Foreskin fibroblast (primary cell): ENCODE results near the gene BAG3.

- RRBS: 94% methylated on average over 22 of the region's 51 CpGs
Observed at GRCh38 chr10:119041870-119043068, 12.8 kb downstream of the NANOS1 start.

DNA sequence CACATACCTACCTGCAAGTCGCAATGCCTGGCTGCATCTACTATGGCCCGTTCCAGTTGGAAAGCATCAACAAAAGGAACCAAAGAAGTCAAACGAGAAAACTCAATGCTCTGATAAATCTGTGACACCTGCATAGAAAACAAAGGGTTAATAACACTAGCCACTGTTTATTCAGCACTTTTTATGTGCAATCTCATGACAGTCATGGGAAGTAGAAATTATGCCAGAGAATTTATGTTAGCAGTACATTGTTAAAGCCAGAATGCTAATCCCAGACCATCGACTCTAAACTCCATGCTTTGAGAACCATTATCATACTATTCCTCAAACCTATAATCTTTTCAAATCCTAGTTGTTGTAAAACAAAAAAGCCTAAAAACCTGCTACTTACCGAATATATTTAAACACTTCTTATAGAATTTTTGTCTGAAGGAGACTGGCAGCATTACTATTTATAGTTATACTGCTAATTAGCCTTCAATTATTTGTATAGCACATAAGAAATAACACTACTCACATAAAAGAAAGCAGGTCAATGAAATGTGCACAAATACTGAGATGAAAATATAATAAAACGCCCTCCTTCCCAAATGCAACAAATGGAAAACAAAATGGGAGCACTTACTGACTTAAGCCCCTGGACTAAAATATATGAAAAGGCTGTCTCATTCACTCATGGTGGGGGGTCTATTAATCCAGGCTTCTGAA lies 20.9 kb downstream of the EIF3A start:
- RRBS: no CpG with 5 or more reads among the region's 6 CpGs

- RRBS: no CpG with 5 or more reads among the region's 4 CpGs
Observed at GRCh38 chr10:119135258-119135640, 30.3 kb downstream of the SFXN4 start.

DNA sequence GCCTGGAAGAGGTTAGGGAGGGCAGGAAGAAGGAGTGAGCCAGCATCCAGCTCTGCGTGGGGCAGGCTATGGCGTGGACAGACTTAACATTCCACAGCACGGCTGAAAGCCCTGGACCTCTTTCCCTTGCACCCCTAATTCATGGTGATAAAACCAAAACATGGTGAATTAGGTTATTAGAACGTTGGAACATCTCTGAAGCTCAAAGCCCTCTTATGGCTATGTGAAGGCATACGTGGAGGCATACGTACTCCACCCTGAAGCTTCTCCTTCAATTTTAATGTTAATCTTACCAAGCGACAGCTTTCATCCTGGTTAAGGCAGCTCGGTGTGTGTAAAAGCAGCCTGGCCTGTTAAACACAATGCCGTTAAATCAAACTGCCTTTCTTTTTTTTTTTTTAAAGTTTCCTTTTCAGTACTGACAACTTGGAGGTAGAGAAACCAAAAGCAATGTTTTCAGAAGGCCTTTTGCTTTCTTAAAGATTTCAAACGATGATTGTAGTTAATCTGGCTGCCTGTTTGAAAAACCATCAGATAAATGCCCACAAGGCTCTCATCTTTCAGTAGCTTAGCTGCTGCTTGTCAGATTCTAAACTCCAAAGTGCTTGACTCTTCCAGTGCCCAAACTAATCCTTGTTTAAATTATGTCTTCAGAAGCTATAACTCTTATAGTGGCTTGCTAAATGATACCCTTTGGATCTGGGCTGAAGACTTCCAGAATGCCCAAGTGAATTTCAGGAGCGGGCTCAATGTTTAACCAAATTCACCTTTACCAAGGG lies 4.6 kb downstream of the GRK5 start:
- RRBS: no CpG with 5 or more reads among the region's 11 CpGs

DNA sequence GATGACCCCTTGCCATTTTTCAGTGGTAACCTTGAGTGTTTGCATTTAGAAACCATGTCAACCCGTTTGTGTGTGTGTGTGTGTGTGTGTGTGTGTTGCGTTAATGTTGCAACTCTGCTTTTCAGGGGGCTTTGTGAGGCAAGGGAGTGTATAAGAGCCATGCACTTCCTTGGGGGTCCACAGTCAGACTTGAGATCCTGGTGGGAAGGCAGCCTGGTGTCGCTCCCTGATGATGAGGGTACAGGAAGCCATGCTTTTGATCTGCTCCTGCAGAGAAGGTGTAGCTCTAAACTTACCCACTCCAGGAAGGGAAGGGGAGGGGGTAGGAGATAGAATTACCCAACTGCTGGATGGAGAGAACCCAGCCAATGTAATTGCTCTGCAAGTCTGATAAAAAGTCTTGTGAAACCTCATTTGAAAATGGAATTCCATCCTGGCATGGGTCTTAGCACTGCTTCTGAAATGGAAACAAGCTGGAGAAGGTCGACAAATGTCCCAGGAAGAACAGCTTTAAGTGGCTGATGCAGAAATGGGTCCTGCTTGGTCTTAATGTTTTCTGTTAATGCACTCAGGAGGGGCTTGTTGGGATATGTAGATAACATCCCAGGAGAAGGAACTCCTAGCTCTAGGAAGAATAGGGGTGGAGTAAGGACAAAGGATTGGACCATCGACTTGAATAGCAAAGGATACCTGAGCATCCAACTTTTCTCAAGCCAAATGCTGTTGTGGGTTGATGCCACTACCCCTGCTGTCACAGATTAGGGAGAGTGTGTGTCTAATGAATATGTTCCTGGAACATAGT lies 10.8 kb downstream of the GRK5 start:
- RRBS: no CpG with 5 or more reads among the region's 5 CpGs

GRCh38 chr10:119221270-119221671 lies 13.9 kb downstream of the GRK5 start:
- RRBS: no CpG with 5 or more reads among the region's 2 CpGs

DNA sequence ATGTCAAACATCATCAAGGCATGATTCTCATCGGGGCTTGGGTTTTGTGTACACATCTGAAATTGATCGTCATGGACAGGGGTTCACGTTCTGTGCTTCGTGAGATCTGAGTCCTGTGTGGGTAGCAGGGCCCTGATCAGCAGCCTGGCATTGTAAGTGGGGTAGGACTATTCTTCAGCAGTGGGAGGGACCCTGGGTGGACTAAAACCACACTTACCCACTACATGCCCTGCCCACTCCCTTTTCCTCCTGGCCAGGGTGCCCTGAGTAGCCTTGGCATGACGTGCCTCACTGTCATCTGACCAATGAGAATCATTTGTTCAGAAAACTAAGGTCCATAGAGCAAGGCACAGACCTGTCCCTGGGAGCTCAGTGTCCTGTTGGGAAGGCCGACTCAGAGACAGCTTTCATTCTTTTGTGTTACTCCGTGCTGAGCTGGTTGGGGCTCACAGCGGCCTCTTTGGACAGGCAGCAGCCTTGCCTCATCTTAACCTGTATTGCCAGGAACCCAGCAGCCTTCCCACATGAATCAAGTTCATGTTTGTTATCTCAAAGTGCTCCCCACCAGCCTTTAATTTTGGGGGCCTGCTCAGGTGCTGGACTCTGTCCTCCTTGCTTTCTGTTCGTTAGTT lies 57.3 kb downstream of the GRK5 start:
- RRBS: no CpG with 5 or more reads among the region's 9 CpGs

- RRBS: no CpG with 5 or more reads among the region's 11 CpGs
Observed at GRCh38 chr10:119284746-119285487, 77.5 kb downstream of the GRK5 start.

GRCh38 chr10:119296582-119297123 lies 89.3 kb downstream of the GRK5 start:
- RRBS: no CpG with 5 or more reads among the region's 7 CpGs

DNA sequence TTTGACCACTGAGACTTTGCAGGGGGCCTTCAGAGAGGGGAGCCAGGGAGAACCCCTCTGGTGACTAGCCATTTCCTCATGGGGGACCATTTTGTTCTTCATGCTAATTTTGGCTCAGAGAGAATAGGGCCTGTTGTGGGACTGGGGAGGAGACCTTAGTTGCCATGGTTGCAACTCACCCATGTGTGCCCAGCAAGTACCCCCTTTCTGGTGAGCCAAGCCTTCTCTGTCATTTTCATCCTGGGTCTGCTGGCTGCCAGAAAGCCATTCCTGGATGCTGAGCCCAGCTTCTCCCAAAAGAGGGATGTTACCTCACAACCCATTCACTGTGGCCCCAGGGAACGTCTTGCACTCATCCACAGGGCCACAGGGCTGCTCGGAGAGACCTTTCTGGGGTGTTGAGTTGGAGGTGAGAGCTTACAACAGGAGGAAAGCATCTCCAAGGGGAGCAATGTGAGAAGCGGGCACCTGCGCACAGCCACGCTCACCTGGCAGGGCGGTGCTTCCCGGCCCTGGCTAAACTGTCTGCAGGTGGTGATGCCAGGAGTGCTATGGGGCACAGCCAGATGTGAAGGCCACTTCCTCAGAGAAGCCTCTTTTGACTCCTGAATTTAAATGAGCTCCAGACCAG lies 121.0 kb downstream of the GRK5 start:
- RRBS: no CpG with 5 or more reads among the region's 7 CpGs

DNA sequence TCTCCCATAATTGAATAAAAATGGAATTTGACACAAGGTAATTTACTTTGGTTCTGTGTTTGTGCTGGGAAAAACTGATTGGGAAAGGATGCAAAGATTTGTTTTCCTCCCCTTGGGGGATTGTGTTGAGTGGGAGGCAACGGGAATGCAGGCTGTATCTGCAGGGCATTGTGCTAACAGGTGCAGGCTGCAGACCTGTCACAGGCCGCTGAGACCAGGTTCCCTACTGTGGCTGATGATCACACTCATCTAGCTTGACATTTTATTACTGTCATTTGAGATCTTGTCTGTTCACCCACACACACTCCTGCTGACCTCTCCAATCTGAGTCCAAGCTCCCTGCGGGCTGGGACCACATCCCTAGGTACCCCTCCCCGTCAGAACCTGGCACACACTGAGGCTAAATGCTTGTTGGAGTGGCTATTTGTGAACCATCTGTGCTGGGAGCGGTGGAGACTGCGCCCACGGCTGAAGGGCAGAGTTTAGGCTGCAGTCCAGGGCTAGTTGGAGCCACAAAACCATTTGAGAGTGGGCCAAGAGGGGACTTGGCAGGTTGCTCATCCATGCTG lies 164.6 kb downstream of the RGS10 start:
- RRBS: no CpG with 5 or more reads among the region's 7 CpGs

DNA sequence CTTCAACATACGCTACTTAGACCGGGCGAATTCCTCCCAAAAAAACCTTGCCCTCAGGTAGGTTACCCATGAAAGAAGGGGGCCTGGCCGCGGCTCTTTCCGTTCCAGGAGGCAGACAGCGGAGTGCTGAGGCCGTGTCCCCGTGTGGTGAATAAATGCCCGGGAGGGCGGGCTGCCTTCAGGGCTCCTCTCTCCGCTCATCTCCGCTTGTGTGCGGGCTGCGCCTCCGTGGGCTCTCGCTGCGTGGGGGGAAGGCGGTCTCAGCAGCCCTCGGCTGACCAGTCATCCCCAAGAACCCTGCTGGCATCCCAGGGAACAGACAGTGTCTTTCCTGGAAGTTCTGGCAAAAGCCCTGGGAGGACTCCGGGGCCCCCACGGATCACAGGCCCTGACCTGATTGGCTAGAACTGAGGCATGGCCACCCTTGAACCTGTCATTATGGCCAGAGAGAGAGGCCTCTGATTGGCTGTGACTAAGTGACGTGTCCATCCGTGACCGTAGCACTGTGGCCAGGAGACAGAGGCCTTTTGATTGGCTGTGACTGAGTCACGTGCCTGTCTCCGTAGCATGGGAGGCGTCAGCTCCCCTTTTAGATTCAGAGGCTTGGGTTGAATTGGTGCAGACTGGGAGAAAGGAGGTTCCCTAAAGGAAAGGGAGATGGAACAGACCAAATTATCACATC lies 163.9 kb downstream of the RGS10 start:
- RRBS: no CpG with 5 or more reads among the region's 28 CpGs

DNA sequence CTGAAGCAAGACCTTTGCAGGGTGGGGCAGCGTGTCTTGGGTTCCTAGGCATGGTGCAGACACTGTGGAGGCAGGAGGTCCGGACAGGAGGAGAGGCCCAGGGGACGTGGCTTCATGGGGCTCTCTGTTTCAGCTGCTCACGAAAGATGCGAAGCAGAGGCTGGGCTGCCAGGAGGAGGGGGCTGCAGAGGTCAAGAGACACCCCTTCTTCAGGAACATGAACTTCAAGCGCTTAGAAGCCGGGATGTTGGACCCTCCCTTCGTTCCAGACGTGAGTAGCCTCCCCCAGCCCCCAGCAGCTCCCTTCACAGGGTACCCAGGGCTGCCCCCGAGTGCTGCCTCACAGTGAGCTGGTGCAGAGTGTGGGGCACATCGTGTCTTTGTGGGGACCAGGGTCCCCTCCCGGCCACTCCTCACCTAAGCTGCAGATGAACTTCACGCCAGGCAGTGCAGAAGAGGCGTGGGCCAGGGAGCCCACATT lies 94.5 kb downstream of the RGS10 start:
- RRBS: no CpG with 5 or more reads among the region's 14 CpGs

DNA sequence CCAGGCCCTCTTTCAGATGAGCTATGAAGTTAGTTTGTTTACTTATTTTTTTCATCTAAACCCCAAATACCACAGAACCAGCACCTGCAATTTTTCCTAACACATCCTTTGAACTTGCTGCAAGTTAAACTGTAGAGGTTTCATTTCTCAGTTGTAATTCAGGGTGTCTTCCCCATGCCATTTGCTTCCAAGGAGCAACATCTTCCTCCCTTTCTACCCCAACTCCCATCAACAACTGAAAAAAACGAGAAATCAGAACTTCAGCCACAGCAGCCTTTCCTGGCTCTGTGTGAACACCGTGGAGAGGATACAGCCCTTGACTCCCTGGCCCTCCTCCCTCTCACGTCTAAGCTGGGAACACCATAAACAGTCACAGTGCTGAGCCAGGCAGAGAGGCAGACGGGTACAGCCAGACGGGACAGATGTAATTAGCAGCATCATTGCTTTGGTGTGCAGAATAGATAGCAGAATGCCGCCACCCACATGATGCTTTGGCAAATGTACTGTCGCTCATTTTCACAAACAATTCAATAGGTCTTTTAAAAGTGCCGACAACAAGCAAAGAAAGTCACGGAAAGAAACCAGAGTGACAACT lies 63.6 kb downstream of the RGS10 start:
- RRBS: no CpG with 5 or more reads among the region's 9 CpGs

DNA sequence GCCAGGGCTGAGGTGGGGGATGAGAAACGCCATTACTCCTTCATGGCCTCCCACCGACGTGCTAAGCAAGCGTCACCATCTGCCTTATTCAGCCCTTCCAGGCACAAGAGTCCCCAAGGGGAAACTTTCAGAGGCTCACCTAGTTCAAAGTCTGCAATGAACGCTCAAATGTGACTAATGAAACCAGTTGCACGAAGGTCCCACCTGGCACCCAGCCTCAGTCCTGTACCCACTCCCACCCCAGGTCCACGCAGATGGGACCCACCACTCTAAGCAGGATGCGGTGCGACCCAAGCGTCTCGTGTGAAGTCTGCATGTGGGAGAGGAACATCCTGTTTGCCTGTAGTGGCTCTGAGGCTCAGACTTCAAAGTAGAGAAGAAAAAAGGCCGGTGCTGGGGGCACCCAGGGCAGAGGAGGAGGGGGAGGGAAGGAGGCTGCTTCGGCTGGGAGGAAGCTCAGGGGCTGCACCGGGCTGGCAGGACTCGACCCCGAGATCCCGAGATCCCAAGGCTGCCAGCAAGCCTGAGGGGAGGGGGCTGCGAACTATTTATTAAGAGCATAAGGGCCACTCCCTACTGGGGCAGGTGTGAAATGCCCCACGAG lies 40.2 kb downstream of the RGS10 start:
- RRBS: 53% methylated on average over 3 of the region's 19 CpGs

DNA sequence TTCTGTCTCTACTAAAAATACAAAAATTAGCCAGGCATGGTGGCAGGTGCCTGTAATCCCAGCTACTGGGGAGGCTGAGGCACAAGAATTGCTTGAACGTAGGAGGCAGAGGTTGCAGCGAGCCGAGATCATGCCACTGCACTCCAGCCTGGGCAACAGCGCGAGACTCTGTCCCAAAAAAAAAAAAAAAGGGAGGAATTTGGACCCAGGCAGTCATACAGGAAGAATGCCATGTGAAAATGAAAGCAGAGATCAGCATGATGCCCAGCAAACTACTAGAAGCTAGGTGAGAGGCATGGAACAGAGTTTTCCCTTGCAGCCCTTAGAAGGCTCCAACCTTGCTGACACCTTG lies 10.3 kb upstream of the BAG3 start:
- RRBS: no CpG with 5 or more reads among the region's 5 CpGs

DNA sequence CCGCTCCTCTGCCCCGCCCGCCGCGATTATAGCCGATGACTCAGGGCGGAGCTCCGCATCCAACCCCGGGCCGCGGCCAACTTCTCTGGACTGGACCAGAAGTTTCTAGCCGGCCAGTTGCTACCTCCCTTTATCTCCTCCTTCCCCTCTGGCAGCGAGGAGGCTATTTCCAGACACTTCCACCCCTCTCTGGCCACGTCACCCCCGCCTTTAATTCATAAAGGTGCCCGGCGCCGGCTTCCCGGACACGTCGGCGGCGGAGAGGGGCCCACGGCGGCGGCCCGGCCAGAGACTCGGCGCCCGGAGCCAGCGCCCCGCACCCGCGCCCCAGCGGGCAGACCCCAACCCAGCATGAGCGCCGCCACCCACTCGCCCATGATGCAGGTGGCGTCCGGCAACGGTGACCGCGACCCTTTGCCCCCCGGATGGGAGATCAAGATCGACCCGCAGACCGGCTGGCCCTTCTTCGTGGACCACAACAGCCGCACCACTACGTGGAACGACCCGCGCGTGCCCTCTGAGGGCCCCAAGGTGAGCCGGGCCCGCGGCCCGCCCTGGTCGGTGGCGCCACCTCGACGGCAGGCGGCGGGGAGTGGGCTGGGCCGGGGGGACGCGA lies at the start of gene BAG3:
BAG3 (plus strand) TSS at position 56 of the 616 bp plus-strand sequence.
- RRBS: 2% methylated on average over 39 of the region's 67 CpGs

DNA sequence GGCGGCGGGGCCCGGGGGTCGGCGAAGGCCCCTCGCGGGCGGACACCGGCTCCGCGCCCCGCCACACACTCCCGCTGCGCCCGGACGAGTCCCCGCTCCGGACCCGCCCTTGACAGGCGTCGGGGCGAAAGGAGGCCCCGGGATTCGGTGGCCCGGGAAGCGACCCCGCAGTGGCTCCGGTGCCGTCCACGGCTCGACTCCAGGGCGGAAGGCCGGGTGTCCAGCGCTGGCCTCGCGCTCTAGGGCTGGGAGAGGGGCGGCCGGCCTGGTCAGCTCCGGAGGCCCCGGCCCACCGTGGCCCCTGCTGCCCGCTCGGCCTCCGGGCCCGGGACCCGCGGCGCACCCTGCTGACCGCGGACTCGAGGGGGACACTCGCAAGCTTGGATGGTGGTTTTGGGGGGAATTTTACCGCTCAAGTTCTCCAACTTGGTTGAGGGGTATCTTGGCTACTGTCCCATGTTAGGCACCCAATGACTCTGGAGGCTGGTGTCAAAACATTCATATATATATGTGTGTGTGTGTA lies 822 bp downstream of the BAG3 start:
- RRBS: 1% methylated on average over 24 of the region's 53 CpGs

GRCh38 chr10:119655362-119656324 lies 4.5 kb downstream of the BAG3 start:
- RRBS: no CpG with 5 or more reads among the region's 16 CpGs

- RRBS: no CpG with 5 or more reads among the region's 8 CpGs
Observed at GRCh38 chr10:119657042-119657565, 5.9 kb downstream of the BAG3 start.